ENCODE data around the genes PSD, AS3MT and NT5C2.

DNA sequence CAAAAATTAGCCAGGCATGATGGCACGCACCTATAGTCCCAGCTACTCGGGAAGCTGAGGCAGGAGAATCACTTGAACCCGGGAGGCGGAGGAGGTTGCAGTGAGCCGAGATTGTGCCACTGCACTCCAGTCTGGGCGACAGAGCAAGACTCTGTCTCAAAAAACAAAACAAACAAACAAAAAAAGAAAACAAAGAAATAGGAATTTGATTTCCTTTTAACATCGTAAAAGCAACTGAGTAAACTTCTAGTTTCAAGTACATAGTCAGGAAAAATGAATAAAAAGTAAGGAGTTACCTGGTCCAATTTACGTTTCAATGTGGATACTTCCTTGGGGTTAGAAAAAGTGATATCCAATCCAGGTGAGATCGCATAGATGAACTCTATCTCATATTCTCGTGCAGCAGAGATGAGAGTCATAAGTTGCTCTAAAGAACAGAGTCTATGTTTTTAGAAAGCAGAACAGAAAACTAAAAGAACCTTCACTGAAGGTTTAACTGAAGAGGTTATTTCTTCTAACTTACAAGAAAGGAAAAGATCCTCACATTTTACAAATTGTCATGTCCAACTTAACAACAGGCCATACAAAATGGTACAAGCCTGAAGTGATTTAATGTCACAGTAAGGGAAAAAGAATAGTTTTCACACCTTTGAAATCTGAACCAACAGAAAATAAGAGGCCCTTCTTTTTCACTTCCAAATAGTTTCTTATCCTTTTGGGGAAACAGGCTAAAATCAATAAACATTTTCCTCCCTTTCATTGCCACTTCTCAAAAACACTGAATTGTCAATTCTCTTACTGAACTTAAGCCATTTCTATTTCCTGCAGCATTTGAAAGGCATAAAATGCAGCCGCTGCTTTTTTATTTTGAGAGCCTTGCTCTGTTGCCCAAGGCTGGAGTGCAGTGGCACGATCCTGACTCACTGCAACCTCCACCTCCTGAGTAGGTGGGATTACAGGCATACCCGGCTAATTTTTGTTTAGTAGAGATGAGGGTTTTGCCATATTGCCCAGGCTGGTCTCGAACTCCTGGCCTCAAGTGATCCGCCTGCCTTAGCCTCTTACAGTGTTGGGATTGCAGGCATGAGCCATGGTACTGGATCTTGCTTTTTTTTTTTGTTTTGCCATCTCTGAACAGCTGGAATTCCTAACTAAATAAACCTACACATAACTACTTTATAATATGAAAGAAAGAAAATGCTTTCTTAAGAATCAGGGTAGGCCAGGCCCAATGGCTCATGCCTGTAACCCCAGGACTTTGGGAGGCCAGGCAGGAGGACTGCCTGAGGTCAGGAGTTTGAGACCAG lies 7.9 kb downstream of the OGA start:
- PRO-cap, result no peak

DNA sequence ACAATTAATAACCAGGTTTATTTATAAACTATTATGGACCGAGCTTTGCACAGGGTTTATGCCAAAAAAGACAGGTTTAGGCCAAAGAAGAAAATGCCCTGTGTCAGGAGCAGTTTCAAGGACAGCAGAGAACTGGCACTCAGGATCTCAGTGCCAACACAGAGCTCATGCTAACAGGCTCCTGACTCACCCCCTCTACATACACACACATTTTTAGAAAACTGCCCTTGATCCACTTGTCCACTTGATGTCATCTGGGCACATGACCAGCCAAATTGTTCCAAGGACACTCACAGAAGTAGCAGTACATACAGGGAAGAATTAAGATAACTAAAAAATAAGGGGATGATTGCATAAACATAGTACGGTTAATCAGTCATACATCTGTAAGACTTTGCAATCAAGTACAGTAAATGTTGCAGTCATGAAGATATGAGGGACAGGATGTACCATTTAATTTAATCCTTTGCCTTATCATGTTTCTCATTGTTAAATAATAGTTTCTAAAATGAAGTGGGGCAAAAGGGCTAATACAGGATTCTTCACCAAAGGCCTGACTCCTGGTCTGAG lies 94.4 kb downstream of the ARMH3 start:
- PRO-cap, result no peak

DNA sequence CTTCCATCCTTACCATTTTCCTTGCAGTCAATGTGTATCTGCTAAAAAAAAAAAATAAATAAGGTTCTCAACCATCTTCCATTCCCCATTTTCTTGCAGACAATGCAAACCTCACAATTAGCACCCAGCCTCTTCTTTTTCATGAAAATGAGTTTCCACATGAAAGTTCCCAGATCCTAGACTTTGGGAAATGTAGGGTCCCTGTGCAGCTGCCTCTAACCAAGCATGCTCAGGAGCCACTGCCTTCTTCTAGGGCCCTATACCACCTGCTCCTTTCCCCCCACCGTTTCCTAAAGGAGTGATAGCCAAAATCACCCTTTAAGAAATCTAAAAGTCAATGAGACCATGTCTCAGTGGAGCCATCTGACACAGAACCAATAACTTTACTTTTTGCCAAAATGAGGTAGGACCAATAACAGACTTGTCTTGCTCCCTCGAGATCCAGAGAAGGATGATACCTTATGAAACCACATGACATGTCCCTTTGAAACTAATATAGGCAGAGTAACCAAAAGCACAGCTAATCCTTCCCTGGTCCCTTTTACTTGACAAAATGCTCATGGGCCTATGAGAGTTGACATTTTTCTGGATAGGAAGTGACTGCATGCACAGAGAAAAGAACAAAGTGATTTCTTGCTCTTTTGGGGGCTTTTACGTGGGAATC lies 87.8 kb downstream of the ARMH3 start:
- PRO-cap, result no peak

GRCh38 chr10:101998519-101999204 lies 57.3 kb downstream of the ARMH3 start:
- PRO-cap, result no peak

DNA sequence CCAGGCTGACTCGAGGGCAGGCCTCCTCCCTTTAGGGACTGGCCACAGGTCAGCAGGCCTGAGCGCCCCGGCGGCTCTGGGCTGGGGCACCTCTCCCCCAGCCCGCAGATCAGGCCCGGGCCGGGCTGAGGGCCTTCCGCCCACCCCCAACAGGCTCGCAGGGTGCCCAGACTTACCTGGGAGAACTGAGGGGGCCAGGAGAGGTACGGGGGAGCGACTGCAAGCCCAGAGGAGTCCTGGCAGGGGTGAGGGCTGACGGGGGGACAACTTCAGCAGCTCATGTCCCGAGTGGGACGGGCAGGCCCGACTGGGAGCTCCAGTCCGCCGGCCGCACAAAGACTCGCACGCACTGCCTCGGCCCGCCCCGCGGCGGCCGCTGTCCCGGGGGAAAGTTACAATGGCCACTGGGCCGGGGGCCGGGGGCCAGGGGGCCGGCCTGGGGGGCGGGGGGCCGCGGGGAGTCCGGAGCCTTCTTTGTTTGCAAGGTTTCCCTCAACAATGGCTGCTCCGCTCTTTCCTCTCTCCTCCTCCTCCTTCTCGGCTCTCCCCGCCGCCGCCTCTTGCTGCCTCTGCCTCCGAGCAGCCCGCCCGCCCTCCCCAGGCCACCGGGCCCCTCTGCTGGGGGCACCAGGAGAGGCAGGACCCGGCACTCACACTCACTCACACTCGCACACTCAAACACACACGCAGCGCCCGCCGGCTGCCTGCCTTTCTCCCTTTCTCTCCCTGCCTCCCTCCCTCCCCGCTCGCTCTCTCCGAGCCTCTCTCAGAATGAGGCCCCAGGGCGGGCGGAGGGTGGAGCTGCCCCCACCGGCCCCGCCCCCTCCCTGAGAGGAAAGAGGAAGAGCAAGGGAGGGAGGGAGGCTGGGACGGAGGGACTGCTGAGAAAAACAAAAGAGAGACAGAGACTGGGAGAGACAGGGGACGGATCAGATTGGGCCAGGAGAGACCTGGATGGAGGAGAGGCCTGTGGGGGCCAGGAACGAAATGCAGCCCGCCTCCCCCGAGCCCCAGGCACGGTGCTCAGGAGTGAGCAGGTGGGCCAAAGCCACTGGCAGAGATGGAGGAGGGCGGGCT lies 5.6 kb downstream of the LDB1 start:
- PRO-cap, result bidirectional peak, plus-strand start at position 849 of the sequence, minus-strand start at position 736 of the sequence

- PRO-cap, result no peak
These were observed 1.3 kb downstream of the LDB1 start for GRCh38 chr10:102118776-102119312.

DNA sequence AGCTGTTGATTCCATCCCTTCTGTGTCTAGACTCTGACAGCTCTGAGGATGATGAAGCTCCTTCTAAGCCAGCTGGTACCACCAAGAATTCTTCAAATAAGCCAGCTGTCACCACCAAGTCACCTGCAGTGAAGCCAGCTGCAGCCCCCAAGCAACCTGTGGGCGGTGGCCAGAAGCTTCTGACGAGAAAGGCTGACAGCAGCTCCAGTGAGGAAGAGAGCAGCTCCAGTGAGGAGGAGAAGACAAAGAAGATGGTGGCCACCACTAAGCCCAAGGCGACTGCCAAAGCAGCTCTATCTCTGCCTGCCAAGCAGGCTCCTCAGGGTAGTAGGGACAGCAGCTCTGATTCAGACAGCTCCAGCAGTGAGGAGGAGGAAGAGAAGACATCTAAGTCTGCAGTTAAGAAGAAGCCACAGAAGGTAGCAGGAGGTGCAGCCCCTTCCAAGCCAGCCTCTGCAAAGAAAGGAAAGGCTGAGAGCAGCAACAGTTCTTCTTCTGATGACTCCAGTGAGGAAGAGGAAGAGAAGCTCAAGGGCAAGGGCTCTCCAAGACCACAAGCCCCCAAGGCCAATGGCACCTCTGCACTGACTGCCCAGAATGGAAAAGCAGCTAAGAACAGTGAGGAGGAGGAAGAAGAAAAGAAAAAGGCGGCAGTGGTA lies 8.4 kb downstream of the NOLC1 start:
- PRO-cap, result no peak

DNA sequence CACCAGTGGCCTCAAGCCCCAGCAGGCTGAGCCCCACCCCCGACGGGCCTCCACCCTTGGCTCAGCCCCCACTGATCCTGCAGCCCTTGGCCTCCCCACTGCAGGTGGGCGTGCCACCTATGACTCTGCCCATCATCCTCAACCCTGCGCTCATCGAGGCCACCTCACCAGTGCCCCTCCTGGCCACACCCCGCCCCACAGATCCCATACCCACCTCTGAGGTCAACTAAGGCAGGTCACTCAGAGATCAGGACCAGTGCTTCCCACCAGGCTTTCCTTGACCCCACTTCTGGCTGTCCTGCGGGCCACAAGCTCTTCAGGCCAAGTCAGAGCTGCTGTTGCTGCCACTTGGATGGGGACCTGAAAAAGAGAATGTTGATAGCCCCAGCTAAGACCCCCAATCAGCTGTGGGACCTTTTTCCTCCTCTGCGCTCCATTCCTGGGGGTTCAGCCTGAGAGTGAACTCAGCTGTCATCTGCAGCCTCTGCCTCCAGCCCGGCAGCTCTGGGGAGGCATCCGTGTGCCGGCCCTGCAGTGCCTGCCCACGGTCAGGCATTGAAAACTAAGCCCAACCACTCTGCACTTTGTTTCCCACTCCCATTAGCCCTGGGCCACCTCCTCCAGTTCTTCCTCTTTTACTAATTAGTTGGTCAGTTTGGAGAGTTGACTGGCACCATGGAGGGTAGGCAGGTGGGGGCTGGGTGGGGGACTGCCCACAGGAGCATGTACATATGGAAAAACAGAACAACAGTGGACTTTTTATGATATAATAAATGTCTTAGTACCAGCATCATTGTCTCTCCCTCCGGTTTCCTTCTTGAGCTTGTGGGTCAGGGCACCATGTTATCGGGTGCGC lies 13.2 kb upstream of the NFKB2 start:
- PRO-cap, result no peak

- PRO-cap, result no peak
These were observed 5.0 kb downstream of the NFKB2 start for GRCh38 chr10:102400386-102401033.

GRCh38 chr10:102418429-102419057 lies at the start of gene PSD:
PSD (minus strand) TSS chr10:102418785.
- PRO-cap, result no peak

- PRO-cap, result no peak
These were observed 1.4 kb downstream of the FBXL15 start for GRCh38 chr10:102421848-102422625.

GRCh38 chr10:102642634-102643568 lies 1.4 kb upstream of the TRIM8 start:
- PRO-cap, result bidirectional peak, plus-strand start at chr10:102643376, minus-strand start at chr10:102643189; bidirectional peak, plus-strand start at chr10:102643663, minus-strand start at chr10:102643525

DNA sequence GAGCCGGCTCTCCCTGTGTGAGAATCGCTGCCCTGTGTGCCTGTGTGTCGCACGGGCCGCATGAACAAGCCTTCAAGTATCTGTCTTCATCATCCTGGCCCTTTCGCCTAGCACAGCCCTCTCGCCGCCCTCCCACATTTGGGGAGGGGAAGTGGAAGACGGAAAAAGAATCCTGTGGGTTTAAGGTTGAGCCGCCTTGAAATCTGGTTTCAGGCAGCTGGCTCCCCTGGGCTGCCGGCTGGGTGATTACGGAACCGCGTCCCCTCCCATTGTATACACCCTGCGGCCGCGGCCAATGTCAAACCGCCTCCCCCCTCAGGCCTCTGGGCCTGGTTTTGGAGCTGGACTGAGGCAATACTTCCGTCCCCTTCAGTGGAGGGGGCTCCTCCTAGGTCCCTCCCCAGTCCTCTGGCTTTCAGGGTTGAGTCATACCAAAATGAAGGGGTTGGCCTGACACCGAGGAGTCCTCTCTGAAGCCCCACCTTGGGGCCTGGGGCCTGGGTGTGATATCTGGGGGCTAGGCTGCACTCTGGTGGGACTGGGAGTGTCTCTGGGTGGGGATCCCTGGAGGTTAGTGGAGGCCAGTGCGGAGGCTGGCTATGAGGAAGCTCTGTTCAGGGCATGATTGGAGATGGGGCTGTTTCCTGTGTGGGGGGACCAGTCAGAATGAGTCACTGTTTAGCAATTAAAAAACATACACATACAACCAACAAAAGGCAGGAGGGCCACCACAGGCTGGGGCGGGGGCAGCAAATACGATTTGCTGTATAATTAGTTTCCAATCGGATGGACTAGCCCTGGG lies 1.7 kb downstream of the TRIM8 start:
- PRO-cap, result bidirectional peak, plus-strand start at position 354 of the sequence, minus-strand start at position 153 of the sequence; unidirectional peak, minus-strand start at position 576 of the sequence

GRCh38 chr10:102650472-102651497 lies 6.5 kb downstream of the TRIM8 start:
- PRO-cap, result no peak

- PRO-cap, result no peak
These were observed 12.9 kb downstream of the SFXN2 start for GRCh38 chr10:102727344-102727804.

- PRO-cap, result no peak
These were observed 37.7 kb downstream of the WBP1L start for GRCh38 chr10:102781421-102781820.

DNA sequence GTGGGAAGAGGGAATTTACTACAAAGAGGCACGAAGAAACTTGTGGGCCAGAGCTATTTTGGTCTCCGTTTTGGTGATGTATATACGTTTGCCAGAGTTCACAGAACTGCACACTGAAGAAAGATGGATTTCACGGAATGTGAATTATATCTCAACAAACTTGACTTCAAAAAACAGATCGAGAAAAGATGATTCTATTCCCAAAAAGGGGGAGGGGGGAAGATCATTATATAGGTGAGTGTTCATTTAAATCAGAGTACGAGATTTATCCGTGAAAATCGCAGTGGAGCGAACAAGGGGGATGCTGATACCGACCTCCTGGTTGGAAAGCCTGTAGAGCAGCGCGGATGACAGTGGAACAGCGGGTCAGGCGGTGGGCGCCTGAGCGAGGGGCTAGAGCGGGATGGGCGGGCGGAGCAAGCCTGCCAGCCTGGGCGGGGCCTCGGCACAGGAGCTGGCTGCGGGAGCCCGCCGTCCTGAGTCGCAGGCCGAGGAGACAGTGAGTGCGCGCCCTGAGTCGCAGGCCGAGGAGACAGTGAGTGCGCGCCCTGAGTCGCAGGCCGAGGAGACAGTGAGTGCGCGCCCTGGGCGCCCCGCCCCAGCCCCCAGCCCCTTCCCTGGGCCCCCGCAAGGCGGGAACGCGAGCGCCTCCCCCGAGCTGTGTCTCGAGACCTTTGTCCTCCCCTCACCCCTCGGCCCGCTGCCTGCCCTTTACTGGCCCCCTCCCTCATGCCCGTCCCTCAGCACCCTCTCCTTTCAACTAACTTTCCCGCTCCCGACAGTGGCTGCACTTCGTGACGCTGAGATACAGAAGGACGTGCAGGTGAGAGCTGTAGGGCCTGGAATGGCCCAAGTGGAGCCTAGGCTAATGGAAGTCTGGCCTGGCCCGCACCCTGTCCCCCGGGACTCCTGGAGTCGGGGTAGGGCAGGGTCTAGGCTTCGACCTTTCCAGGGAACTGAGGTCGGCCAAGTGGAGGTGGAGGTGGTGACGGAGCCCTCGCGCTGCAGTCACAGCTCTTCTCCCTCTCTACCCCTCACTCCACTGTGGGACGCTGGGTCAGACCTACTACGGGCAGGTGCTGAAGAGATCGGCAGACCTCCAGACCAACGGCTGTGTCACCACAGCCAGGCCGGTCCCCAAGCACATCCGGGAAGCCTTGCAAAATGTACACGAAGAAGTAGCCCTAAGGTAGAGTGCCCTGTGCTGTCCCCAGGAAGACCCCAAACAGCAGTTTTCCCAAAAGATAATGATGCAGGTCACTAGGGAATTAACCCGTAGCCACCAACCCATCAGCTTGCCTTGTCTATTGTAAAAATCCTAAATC lies at the start of gene AS3MT:
AS3MT (plus strand) TSS at position 448 of the 1,325 bp plus-strand sequence.
- PRO-cap, result no peak

DNA sequence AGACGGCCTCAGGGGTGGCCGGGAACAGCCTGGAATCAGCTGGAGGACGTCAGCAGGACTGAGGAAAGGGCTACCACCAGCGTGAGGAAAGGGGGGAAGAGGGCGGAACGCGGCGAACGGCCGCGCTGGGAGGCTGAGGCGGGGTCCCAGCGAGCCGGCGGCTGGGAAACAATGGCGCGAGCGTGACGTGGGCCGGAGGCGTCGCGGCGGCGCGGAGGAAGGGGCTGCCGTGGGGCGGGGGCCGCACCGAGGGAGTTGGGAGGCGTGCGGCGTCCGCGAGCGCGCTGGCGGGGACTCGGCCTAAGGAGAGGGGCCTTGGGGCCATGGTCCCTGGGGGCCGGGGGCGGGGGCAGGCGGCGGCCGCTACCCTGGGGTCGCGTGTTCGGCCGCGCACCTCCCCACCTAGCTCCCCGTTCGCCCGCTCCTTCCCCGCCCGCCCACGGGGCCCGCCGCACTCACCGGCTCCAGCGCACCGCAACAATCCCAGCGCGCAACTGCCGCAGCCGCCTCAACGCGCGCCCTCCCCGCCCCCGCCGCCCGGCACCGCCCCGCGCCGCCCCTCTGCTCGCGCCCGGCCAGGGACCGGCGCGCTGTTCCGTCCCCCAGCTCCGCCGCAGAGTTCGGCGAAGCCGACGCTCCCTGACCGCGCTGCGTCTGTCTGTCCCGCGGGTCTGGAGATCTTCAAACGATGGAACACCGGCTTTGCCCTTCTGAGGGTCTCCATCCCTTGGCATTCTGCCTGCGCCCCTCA lies at the start of gene NT5C2:
NT5C2 (minus strand) TSS at position 496 of the 751 bp plus-strand sequence.
- PRO-cap, result bidirectional peak, plus-strand start at position 605 of the sequence, minus-strand start at position 496 of the sequence

DNA sequence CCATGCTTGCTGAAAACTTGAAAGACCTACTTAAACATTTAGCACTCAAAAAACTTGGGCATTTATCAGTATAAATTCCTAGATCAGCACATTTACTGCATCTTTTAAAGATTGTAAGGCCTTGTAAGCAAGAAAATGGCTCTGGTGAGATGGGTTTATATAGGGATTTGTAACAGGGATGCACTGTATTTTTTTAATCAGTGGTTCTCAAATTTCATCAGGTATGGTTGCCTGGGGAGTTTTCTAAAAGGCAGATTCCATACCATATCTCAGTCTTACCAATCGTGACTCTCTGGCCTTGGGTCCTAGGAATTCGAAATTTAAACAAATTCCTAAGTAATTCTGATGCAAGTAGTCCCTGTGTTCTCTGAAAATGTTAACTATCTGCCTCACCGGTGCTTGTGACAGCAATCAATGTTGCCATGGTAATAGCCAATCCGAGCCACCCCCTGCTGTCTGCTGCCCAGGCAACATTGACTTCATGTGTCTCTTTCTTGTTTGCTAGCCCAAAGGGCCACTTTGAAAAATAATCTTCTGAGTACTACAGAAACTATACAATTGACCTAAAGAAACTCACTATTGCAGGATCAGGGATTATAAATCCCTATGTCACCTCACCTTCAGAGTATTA lies 11.7 kb upstream of the NT5C2 start:
- PRO-cap, result no peak

GRCh38 chr10:103599292-103600001 lies 105.9 kb downstream of the NEURL1 start:
- PRO-cap, result no peak